Camera-type eye (tissue), 1 donor: ENCODE measurements around a stretch of chr14.

- RAMPAGE, long total RNA = no peak
Observed at GRCh38 chr14:35159816-35160512, 37.6 kb downstream of the PRORP start.

GRCh38 chr14:35292549-35293304, 545 bp downstream of the PSMA6 start:
- RAMPAGE, long total RNA = no peak

GRCh38 chr14:35347279-35347935, 55.2 kb downstream of the PSMA6 start:
- RAMPAGE, long total RNA = no peak

DNA sequence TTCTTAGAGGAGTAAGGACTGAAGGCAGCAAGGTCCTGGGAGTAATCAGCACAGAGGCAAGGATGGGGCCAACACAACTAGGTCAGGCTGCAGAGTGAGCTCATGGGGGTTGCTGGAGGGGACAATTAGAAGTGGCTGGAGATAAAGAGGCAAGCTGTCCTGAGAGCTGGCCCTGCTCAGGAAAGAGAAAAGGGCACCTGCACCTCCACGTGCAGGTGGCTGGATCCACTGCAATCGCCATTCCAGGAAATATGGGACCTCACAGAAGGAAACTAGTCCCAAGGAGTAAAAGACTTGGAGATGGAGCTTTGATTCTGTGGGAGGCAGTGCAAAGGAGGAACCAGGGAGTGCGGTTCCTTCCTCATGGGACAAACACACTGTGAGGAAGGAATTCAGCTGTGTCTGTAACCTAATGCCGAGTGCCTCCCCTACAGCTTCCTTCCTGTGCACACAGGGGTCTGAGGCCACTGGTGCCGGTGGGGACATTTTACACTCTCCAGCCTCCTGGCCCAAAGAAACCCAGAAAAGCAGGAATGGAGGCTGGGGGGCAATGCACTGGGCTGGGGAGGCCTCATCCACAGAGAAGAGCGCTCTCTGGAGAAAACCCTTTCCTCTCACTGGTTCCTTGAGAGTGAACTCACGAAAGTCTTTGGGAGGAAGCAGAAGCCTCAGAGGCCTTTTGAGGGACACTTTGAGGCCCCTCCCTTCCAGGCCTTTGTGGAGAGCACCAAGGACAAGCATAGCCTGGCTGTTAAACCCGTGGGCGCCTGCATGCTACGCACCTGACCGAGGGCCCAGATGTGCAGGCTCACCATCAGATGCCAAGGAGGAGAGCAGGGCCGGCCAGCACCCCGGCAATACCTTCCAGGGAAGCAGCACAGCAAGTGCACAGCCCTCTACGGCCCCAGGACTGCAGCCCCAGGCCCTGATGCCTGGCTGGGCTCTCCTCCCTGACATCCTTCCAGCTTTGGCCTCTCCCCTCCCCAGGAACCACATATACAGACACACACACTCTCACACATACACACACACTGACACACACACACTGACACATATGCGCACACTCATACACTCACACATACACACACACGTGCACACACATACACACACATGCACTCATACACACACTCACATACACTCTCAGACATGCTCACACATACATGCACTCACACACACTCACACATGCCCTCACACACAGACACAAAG, 52.1 kb downstream of the NFKBIA start:
- RAMPAGE, long total RNA = no peak

- RAMPAGE, long total RNA = no peak
Observed at GRCh38 chr14:35362906-35363625, 41.5 kb downstream of the NFKBIA start.

DNA sequence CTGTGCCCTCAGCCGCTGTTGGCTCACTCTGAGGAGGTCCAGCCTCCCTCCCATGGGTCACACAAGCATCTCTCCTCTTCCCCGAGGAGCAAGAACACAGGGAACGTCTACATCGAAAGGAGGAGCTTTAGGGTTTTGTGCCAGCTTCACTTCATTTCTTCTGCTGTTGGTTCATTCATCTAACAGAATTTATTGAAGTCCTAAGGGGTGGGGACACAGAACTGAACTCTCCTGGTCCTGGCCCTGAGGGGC, 39.4 kb downstream of the NFKBIA start:
- RAMPAGE, long total RNA = no peak

DNA sequence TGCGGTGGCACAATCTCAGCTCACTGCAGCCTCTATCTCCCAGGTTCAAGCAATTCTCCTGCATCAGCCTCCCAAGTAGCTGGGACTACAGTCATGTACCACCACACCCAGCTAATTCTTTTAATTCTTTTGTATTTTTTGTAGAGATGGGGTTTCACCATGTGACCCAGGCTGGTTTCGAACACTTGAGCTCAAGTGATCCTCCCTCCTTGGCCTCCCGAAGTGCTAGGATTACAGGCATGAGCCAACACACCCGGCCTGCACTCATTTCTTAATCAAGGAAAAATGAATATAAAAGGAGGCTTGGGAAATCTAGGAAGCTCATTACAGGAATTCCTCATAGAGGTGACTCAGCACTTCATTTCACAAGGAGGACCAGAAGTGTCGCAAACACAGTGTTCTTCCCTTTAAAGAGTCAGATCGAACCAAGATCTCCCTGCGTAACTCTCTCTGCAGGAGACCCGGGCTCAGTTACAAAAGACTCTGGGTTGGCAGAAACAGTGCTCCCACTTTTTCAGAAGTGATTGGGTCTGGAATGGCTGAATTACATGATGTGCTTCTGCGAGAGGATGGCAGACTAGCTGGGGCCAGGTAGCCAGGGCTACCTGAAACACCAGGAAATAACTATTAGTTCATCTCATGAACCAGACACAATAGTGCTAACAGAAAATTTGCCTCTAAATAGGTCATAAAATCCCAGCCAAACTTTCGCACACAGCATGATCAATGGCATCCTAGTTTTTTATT, 30.2 kb downstream of the NFKBIA start:
- RAMPAGE, long total RNA = no peak

DNA sequence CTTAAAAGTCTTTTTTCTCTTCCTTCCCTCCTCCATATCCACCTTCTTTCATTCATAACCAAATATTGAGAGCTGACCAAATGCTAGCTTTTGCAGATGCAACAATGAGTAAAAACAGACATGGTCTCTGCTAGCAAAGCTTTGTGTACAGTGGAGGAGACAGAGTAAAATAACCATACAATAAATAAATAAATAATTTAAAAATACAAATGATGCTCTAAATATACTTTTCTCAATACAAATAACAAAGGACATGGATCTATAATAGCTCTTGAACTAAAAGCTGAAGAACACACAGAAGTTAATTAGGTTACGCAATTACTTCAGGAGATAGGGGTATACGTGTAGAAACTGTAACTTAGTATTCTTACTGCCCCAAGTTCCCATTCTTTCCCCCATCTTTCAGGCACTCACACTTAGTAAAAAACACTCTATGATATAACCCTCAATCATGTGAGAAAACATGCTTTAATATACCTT, 44.1 kb downstream of the INSM2 start:
- RAMPAGE, long total RNA = no peak

DNA sequence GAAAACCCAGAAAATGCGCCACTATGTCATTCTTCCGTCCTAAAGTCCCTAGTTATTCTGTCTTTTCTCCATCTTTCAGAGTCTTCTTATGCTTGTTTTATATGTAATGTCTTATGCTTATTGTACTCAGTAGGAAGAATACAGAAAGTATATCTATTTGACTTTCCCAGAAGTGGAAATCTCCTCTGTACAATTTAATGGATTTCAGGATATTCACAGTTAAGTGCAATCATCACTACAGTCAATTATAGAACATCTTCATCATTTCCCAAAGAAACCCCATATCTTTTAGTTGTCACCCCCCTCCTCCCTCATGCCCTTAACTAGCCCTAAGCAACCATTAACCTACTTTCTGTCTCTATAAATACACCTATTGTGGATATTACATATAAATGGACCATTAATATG, 67.7 kb downstream of the INSM2 start:
- RAMPAGE, long total RNA = no peak

GRCh38 chr14:35909855-35910125, 83.7 kb downstream of the BRMS1L start:
- RAMPAGE, long total RNA = no peak

- RAMPAGE, long total RNA = no peak
Observed at GRCh38 chr14:36215169-36215617, 105.2 kb downstream of the MBIP start.

GRCh38 chr14:36271947-36272951, 48.2 kb downstream of the MBIP start:
- RAMPAGE, long total RNA = no peak

GRCh38 chr14:36279851-36280246, 40.6 kb downstream of the MBIP start:
- RAMPAGE, long total RNA = no peak

DNA sequence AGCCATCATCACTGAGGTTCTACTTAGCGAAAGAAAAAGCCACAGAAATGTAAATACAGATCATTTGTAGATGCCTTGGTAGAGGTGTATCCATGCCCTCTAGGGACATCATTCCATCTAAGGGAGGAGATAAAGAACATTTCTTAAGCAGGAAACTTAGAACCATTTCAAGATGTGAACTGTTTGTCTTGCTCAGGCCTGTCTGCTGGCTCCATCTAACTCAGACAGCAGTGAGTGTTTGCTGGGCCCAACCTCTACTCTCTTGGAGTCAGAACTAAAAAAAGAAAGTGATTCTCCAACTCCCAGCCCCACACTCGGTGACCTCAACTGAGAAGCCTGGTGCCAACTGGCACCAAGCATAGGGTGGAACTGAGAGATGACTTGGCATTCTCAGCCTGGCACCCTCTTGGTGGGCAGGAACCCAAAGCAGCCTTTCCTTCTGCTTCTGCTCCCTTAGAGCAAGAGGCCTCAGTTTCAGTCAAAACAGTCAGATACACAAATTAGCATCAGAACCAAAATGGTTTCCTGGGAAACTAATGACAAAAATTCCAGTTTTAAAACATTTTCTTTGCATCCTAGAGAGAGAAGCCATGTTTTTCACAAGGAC, 63.6 kb upstream of the MBIP start:
- RAMPAGE, long total RNA = no peak

DNA sequence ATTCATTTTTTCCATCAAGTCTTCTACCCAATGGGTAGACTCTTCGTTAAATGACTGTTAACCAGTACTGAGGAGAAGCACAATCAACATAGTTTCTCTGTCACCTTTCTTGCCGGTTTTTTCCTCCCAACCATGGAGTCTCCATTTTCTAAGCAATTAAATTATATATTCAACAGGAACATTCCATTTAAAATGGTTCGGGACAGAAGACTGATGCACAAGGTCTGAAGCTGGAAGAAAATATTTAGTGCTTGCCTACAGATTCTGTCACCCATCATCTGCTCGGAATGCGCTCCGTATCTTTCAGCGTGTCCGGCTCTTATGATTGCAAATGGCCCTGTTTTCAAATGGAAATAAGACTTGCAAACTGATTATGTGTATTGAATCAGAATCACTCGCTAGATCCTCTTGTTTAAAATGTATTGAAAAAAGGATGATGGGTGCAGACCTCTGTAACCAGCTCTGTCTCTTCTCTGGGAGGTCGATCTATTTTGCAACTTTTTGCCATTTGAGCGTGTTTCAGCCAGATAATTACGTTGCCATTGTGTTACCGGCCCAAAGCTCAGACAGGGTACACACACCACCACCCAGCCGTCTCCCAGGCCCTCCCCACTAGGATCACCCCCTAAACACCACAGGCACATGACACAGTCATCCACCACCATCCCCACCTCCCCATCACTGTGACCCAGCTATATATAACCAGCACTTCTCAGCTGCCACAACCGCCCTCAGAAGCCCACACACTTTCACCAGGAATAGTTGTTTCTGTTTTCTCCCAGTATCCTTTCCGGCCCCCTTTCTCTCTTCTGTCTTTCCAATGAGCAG, 10.9 kb downstream of the NKX2-1 start:
- RAMPAGE, long total RNA = no peak

DNA sequence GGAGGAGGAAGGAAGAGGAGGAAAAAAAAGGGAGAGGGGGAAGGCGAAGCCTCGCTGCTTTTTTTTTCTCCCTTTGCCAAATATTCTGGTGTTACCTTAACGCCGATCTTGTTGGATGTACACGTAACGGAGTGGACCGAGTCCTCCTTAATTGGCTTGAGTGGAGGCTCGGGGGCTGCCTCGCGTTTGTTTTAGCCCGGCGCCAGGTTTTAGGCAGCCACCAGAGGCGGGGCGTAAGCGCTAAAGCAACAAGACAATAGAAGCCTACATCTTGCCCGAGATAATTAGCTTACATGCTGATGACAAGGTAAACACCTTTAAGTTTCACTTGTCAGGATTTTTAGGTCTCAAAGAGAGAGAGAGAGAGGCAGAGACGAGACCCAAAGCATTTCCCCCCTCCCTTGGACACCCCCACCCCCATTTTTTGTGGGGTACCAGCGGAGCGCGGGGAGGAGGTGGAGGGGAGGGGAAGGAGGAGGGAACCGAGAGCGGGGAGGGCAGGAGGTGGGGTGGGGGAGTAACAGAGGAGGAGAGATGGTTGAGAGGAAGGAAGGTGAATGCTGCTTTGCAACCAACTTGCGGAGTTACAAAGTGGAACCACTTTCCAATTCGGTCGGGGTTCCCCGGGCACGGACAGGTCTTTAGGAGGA, 534 bp downstream of the NKX2-1 start:
- RAMPAGE, long total RNA = no peak

- RAMPAGE, long total RNA = no peak
Observed at GRCh38 chr14:36580573-36581735, 1.5 kb downstream of the NKX2-8 start.

DNA sequence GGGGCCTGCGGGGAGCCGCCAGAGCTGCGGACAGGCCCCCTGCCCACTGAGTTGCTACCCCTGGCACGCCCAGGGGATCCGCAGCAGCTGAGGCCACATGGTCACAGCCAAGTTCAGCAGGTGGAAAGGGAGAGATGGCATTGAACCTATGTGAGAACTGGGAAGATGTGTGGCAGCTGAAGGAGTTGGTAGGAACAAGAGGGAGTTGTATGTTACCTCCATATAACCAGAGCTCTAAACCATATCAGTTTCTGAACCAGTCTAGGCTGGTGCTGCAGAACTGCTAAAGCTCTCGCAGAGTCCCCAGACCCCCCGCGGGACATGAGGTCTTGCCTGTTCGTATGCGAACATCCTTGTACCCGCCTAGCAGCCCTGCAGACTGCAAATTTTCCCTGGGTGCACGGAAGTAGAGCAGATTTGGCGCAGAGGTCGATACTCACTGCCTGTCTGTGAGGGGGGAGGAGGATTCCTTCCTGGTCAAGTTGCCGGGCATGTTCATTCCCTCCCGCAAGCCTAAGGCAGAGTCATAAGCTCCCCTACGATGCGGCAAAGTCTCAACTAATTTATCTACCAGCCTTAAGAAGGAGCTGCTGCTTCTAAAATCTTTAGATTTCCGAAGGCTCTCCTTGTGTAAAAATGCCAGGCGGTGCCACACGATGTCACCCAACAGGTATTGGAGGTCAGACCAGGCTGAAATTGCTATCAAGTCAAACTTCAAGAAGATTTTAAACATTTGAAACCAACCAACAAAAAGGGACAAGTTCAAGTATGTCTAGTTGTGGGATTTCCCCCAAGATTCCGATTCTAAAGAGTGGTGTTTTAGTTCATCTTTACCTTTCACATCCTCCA, 1.8 kb upstream of the PAX9 start:
- RAMPAGE, long total RNA = no peak

DNA sequence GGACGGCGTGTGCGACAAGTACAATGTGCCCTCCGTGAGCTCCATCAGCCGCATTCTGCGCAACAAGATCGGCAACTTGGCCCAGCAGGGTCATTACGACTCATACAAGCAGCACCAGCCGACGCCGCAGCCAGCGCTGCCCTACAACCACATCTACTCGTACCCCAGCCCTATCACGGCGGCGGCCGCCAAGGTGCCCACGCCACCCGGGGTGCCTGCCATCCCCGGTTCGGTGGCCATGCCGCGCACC, 1.5 kb downstream of the PAX9 start:
- RAMPAGE, long total RNA = no peak

DNA sequence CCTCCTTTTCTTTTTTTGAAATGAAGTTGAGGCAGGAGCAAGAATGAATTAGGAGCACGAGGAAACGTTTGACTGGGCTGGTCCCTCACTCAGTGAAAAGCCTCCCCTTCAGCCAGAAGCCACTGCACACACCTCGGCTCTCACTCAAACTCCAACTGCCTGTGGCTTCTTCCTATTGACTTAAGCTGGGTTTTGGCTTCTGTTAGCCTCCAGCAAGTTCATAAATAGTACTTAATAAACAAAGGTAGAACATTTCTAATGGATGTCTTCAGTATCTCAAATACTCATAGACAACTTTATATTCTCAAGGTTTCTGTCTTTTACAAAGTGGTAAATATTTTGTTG, 21.7 kb downstream of the PAX9 start:
- RAMPAGE, long total RNA = no peak